ENCODE measurements around the gene COL18A1.

- PRO-cap, 7 experiments, result no peak in any of the 7 experiments
- RAMPAGE, long total RNA, 2 experiments, result no peak in any of the 2 experiments
Observed at GRCh38 chr21:44907212-44907586, 13.5 kb downstream of the ITGB2 start.

- PRO-cap, 7 experiments, result no peak in any of the 7 experiments
- RAMPAGE, long total RNA, 2 experiments, result no peak in any of the 2 experiments
Observed at GRCh38 chr21:44928573-44929010, 7.9 kb upstream of the ITGB2 start.

DNA sequence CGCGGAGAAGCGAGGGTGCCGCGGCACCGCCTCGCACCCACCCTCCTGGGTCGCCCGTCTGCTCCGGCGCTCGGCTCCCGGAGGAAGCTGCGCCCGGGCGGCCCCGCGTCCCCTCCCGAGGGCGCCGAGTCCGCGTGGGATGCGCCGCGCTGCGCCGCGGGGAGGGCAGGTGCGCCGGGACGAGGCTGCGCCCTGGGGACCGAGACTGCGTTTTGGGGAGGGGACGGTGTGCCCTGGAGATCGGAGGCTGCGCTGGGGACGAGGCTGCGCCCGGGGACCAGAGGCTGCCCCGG lies 496 bp downstream of the ADARB1 start:
- PRO-cap, 7 experiments, result peak in 2 of 7 experiments; most common minus-strand start position 89 of the sequence (in 2)
- RAMPAGE, long total RNA, 2 experiments, result no peak in any of the 2 experiments

GRCh38 chr21:45077894-45078810 lies 3.8 kb downstream of the ADARB1 start:
- PRO-cap, 7 experiments, result no peak in any of the 7 experiments
- RAMPAGE, long total RNA, 2 experiments, result no peak in any of the 2 experiments

DNA sequence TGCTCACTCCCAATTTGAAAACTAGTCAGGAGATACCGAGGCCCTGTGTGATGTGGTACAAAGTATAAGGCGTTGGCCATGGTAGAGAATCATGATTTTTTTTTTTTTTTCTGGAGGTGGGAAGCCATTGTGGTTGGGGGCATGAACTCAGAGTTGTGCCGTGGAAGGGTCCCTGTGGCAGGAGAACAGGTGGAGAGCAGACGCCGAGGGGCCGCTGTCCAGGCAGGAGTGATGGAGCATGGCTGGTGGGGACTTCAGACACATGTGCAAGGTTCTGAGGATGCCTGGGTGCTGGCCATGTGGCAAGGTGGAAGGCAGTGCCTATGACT lies 22.9 kb downstream of the ADARB1 start:
- PRO-cap, 7 experiments, result no peak in any of the 7 experiments
- RAMPAGE, long total RNA, 2 experiments, result no peak in any of the 2 experiments

DNA sequence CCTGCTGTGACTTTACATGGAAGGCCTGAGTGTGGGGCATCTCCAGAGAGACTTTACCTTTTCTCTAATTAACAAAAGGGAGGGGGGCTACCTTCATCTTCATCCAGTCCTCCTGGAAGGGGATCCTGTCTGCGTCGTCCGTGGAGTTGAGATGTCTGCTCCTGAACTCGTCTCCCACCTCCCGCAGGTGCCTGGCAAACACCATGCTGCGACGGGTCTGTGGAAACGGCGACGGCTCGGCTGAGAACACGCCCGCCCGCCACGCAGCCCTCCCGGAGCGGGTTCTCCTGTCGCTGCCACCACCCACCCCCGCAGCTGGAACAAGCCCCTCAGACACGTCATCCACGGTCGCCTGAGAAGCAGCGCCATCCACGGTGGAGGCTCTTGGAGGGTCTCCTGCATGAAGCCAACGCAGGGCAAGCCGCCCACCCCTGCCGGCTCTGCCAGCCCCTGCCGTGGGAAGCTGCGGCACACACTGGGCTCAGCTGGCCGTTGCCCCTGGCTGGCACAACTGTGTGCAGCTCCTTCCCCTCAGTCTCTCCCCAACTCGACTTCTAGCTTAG lies 10.7 kb downstream of the POFUT2 start:
- PRO-cap, 7 experiments, result no peak in any of the 7 experiments
- RAMPAGE, long total RNA, 2 experiments, result no peak in any of the 2 experiments

- PRO-cap, 7 experiments, result peak in 1 of 7 experiments; most common plus-strand start chr21:45291146 (in 1); most common minus-strand start chr21:45291007 (in 1)
- RAMPAGE, long total RNA, 2 experiments, result no peak in any of the 2 experiments
Observed at GRCh38 chr21:45290818-45291427, 3.2 kb upstream of the POFUT2 start.

DNA sequence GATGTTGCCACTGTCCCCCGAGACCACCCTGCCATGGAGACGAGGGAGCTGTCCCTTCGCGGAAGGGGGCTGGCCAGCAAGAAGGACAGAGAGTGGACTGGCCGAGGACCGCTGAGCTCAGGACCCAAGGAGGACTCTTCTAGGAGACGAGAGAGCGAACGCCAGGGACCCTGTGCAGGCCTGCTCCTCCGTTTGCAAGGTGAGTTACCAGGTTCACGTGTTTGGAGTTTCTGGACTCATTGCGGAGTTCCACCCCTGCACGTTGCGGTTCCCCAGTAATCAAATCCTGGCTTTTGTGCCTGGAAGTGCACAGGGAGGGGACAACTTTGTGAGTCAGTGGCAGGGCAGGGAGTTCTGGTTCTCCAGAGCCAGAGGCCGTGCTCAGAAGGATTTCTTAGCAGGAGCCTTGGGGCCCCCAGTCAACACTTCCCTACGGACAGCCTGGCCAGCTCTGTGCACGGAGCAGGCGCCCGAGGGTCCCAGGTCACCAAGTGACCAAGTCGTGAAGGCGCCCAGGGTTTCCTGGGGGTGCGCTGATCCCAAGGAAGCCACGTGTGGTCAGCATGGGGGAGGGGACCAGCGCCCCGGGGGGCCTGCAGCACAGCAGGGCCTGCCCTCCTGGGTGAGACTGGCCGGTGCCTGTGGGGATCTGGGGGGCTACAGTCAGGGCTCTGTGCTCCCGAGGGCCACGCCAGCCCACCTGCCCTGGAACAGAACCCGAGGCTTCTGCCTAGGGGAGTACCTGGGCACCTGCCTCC lies 5.8 kb upstream of the POFUT2 start:
- PRO-cap, 7 experiments, result peak in 1 of 7 experiments; most common plus-strand start position 336 of the sequence (in 1); most common minus-strand start position 196 of the sequence (in 1)
- RAMPAGE, long total RNA, 2 experiments, result no peak in any of the 2 experiments

DNA sequence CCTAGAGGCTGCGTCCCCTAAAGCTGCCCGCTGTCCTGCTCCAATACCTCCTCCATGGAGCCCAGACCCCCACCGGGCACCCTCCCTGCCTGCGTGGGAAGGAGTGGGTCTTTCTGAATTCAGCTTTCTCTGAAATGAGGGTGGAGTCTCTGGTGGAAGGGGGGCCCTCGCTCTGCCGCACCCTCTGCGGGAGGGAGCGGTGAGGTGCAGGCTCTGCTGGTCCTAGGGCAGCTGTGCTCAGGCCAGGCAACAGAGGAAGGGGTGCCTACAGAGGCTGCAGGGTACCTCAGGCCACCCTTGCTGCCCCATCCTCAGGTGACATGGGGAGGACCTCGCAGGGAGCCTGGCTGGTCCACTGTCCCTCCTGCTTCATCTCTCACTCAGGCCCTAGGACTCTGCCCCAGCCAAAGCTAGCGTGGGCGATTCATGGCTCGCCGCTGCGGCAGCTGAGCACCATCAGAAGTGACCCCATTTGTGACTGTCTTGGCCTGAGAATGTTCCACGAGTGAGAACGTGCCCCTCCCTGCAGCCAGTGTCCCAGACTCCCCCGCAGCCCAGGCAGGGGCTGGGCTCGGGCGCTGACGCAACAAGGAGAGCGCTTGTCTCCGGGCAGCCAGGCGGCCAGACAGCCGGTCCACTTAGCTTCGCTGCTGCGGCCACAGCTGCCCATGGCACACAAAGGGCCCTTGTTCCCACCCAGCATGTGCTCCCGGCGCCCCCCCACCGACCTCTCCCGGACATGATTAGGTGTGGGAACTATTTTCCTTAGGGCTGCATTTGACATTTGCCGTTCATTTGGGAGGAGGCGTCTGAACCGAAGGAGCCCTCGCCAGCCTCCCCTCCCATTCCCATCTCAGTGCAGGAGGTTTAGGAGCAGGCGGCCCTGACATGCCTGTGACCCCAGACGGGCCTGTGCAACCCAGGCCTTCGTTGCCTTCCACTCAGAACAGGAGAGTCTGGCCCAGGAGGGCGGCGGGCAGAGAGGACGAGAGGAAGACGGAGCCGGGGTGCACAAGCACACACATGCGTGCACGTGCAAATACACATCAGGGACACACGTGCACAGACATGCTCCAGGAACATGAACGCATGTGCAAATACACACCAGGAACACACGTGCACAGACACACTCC lies 19.2 kb upstream of the POFUT2 start:
- PRO-cap, 7 experiments, result peak in 7 of 7 experiments; most common plus-strand start position 602 of the sequence (in 7); most common minus-strand start position 131 of the sequence (in 4)
- RAMPAGE, long total RNA, 2 experiments, result start-site peak on the plus strand in 1 of 2 experiments, centred at position 778 of the sequence, 13 reads per replicate; start-site peak on the minus strand in 1 of 2 experiments, centred at position 364 of the sequence, 22 reads per replicate

GRCh38 chr21:45404549-45405326 lies at the start of gene COL18A1:
COL18A1 (plus strand) TSS chr21:45405165.
- PRO-cap, 7 experiments, result peak in 7 of 7 experiments; most common plus-strand start chr21:45405170 (in 7); most common minus-strand start chr21:45404985 (in 7)
- RAMPAGE, long total RNA, 2 experiments, result no peak in any of the 2 experiments

DNA sequence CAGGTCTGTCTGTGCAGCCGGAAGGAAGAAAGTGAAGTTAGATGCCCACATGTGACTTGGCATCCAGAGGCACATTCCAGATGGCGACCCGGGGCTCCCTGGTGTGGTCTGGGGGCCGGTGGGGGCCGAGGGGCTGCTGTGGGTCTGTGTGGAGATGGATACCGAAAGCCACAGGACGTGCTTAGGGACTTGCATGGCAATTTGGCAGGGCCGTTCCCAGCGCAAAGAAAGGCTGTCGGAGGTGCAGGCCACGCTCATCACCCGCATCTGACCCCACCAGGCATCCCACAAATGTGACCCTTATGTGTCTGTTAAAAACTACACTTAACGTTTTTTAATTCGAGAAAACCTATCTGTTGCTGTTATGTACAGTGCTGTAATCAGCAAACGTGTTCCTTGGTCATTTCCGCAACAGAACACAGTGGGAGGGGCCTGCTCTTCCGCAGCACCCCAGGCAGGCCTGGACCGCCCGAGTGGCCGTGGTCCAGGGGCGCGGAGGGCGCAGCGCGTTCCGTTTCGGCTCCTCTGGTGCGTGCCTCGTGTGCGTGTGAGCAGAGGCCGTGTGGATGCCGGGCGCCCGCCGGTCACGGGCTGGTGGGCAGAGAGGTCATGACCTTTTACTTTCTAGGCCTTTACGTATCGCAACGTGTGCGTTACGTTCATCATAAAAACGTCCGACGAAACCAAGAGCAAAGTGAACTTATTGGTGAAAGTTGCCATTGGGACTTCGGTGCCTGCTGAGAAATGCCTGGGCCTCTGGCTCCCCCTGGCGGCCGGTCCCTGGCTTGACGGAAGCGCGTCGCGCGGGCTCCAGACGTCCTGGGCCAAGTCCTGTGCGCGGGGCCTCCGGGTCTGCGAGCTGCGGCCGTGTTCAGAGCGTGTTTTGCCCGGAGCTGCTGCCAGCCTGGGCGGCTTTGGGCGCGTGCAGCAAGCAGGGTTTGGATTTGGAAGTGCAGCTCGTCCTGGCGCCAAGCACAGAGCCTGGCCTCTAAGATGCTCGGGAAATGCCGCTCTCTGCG lies 34.1 kb downstream of the COL18A1 start:
- PRO-cap, 7 experiments, result peak in 7 of 7 experiments; most common plus-strand start position 472 of the sequence (in 4); most common minus-strand start position 413 of the sequence (in 2)
- RAMPAGE, long total RNA, 2 experiments, result no peak in any of the 2 experiments

DNA sequence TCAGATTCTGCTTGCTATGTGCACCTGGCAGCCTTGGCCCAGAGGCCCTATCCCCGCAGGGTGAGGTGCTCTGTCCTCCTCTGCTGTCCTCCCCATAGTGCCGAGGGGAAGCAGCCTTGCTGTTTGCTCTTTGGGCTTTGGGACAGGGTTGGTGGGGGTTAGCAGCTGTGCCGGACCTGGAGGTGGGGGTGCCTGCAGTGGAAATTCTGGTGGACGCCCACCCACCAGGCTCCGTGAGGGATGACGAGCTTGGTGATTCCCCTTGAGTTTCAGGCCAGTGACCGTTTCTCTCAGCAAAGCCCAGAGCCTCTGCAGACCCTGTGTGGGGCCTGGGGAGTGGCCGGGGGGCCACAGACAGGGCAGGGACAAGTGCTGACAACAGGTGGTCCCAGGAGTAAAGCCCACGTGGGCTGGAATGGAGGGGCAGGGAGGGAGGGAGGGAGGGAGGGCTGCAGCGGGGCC lies 52.7 kb downstream of the COL18A1 start:
- PRO-cap, 7 experiments, result no peak in any of the 7 experiments
- RAMPAGE, long total RNA, 2 experiments, result no peak in any of the 2 experiments

GRCh38 chr21:45470841-45472120 lies 66.3 kb downstream of the COL18A1 start:
- PRO-cap, 7 experiments, result peak in 4 of 7 experiments; most common plus-strand start chr21:45471766 (in 2); most common minus-strand start chr21:45471615 (in 2)
- RAMPAGE, long total RNA, 2 experiments, result start-site peak on the minus strand in 2 of 2 experiments, at chr21:45471577-45471643 at its widest, 7 to 21 reads per replicate

GRCh38 chr21:45474247-45475172 lies 67.7 kb downstream of the SLC19A1 start:
- PRO-cap, 7 experiments, result no peak in any of the 7 experiments
- RAMPAGE, long total RNA, 2 experiments, result no peak in any of the 2 experiments

GRCh38 chr21:45477961-45478931 lies 64.0 kb downstream of the SLC19A1 start:
- PRO-cap, 7 experiments, result no peak in any of the 7 experiments
- RAMPAGE, long total RNA, 2 experiments, result no peak in any of the 2 experiments

GRCh38 chr21:45482479-45483778 lies 59.3 kb downstream of the SLC19A1 start:
- PRO-cap, 7 experiments, result peak in 1 of 7 experiments; most common plus-strand start chr21:45483536 (in 1); most common minus-strand start chr21:45483426 (in 1)
- RAMPAGE, long total RNA, 2 experiments, result no peak in any of the 2 experiments

- PRO-cap, 7 experiments, result no peak in any of the 7 experiments
- RAMPAGE, long total RNA, 2 experiments, result start-site peak on the plus strand in 1 of 2 experiments, at chr21:45483775-45483850 at its widest, 23 reads per replicate
Observed at GRCh38 chr21:45483779-45484176, 58.5 kb downstream of the SLC19A1 start.

GRCh38 chr21:45485645-45486205 lies 56.5 kb downstream of the SLC19A1 start:
- PRO-cap, 7 experiments, result peak in 1 of 7 experiments; most common plus-strand start chr21:45485722 (in 1)
- RAMPAGE, long total RNA, 2 experiments, result no peak in any of the 2 experiments

DNA sequence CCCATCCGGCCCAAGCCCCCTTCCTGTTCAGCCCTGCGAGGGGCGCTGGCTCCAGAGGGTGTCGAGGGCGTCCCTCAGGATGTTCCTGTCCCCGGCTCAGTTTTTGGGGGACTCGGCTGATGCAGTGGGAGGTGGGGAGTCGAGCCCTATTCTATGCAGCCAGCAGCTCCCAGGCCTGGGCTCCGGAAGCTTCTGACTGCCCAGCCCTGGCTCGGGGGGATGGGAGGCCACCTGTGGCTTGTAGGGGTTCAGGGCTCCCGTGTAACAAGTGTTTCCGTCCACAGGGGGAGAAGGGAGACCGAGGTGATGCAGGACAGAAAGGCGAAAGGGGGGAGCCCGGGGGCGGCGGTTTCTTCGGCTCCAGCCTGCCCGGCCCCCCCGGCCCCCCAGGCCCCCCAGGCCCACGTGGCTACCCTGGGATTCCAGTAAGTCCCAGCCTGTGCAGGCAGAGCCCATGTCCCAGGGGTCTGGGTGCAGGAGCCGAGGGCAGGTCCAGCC lies 38.1 kb downstream of the SLC19A1 start:
- PRO-cap, 7 experiments, result no peak in any of the 7 experiments
- RAMPAGE, long total RNA, 2 experiments, result no peak in any of the 2 experiments

DNA sequence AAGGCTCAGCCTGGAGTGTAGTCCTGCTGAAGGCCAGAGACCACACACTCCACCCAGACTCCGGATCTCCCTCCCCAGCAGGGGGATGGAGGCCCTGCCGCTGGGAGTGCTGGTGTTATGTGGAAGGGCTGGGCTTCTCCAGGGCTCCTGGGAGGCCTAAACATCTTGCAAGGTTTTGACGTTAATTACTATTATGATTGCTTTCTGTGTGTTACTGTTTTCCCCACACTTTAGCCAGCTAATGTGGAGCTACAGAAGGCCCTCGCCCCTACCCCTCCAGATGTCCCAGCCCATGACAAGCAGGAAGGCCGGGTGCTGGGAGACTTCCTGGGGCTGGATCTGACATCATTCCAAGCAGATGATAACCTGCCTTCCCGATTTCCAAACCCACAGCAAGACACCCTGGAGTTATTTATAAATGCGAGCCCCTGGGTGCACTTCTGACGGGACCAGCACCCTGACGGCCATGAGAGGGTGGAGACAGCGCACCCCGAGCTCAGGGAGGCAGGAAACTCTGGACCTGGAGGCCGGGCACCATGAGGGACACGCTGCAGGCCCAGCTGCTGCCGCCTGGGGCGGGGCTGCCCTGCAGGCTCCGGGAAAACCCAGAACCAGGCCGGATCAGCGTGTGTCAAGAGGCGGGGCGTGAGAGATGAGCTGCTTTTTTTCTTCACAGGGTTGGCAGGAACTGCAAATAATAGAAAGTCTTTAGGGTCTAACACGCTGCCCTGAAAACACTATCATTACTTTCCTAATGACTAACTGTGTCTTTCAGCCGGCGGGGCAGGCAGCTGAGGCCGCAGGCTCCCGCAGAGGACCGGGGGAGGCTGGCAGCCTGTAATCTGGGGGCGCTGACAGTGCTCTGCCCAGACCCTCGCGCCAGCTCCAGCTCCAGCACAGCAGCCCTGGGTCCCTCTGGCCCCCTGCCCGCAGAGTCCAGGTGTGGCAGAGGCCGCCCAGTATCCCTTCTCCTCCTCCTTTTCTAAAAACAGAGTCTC lies 2.6 kb upstream of the PCBP3 start:
- PRO-cap, 7 experiments, result peak in 2 of 7 experiments; most common plus-strand start position 704 of the sequence (in 2); most common minus-strand start position 558 of the sequence (in 1)
- RAMPAGE, long total RNA, 2 experiments, result no peak in any of the 2 experiments

Data from ovary (tissue), 7 donors.